HepG2 (cell line): ENCODE measurements around a stretch of chr5.

DNA sequence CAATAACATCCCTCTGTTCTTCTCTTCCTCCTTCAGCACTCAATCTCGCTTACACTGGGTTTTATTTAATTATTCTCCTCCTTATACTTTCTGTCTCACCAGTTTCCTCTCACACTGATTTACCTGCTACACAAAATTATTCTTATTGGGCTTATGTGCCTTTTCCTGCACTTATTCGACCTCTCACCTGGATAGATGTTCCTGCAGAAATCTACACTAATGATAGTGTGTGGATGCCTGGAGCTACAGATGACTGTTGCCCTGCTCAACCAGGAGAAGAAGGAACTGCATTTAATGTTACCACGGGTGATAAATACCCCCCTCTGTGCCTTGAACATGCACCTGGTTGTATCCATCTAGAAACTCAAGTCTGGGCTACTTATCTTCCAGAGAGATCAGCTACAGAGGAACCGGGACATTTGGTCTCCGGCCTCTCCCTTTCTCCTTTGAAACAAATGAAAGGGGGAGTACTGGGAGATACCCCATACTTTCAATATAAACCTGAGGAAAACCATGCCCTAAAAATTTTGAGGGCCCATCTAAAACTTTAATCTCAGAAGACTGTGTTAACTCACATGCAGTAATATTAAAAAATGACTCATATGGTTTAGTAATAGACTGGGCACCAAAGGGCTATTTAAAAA, 54.5 kb downstream of the SH3PXD2B start:
- RRBS, 2 experiments, result no CpG with 5 or more reads among the region's 5 CpGs
CAGE:
- cytosol, long polyA minus RNA, result no peak
- cytosol, long polyA plus RNA, result no peak
- long polyA plus RNA, result no peak
- nucleus, long polyA minus RNA, result no peak
- nucleus, long polyA plus RNA, result no peak

GRCh38 chr5:172425789-172426586, 28.3 kb downstream of the SH3PXD2B start:
- RRBS, 2 experiments, result no CpG with 5 or more reads among the region's 10 CpGs
CAGE:
- cytosol, long polyA minus RNA, result no peak
- cytosol, long polyA plus RNA, result no peak
- long polyA plus RNA, result no peak
- nucleus, long polyA minus RNA, result no peak
- nucleus, long polyA plus RNA, result no peak

- RRBS, 2 experiments, result no CpG with 5 or more reads among the region's 10 CpGs
CAGE:
- cytosol, long polyA minus RNA, result no peak
- cytosol, long polyA plus RNA, result no peak
- long polyA plus RNA, result no peak
- nucleus, long polyA minus RNA, result no peak
- nucleus, long polyA plus RNA, result no peak
Observed at GRCh38 chr5:172453199-172453711, 1.1 kb downstream of the SH3PXD2B start.

GRCh38 chr5:172509196-172509958, 55.1 kb upstream of the SH3PXD2B start:
- RRBS, 2 experiments, result no CpG with 5 or more reads among the region's 17 CpGs
CAGE:
- cytosol, long polyA minus RNA, result no peak
- cytosol, long polyA plus RNA, result no peak
- long polyA plus RNA, result no peak
- nucleus, long polyA minus RNA, result no peak
- nucleus, long polyA plus RNA, result no peak

DNA sequence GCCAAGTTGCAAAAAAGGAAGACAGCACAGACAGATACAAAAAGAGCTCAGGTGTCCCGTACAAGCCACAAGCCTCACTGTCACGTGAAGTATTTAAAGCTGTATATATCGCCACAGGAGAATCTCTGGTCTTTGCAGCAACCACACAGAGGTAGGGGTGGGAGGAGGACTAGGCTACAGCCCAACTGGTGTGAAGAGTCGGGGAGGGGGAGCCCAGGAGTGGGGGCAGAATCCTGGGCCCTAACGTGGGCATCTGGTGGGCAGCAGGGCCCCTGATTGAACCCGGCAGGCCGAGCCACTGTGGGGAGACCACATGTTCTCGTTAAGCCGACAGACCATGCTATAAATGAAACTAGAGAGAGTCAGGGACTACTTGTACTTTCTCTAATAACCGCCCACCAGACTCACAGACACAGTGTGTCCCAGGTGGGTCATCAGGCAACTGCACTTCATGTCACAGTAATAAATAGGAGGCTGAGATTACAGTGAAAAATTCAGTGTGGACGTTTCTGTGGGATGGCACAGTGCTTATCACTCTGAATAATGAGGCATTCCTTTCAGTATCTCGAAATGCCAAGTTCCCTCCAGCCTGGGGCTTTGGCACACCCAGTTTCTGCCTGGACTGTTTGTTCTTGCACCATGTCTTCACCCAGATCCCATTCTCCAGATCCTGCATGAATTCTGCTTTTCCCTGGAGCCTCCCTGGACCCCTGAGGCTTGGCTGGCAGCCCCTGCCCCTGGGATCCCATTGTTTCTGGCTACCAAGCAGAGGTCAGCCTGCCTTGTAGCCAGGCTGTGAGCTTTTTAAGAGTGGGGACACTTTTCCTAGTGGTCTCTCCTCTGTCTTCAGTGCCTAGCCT, 79.4 kb upstream of the SH3PXD2B start:
- RRBS, 2 experiments, result no CpG with 5 or more reads among the region's 12 CpGs
CAGE:
- cytosol, long polyA minus RNA, result no peak
- cytosol, long polyA plus RNA, result no peak
- long polyA plus RNA, result no peak
- nucleus, long polyA minus RNA, result no peak
- nucleus, long polyA plus RNA, result no peak

DNA sequence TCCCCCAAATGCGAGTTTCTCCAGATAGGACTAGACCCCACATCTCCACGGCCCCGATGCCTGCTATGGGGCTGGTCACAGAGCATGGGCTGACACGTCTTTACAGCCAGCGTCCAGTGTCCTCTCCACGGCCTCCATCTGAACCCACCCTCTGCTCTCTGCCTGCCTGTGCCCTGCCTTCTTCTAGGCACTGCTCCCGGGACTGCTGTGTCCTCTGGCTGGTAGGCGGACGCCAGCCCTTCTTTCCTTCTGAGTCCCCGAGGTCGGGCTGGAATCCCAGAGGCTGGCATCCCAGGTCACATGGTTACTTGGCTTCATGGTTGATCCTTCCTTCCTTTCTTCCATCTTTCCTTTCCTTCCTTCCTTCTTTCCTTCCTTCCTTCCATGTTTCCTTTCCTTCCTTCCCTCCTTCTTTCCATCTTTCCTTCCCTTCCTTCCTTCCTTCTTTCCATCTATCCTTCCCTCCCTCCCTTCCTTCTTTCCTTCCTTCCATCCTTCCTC, 67.0 kb upstream of the NEURL1B start:
- RRBS, 2 experiments, result no CpG with 5 or more reads among the region's 11 CpGs
CAGE:
- cytosol, long polyA minus RNA, result no peak
- cytosol, long polyA plus RNA, result no peak
- long polyA plus RNA, result no peak
- nucleus, long polyA minus RNA, result no peak
- nucleus, long polyA plus RNA, result no peak

GRCh38 chr5:172584728-172585074, 56.4 kb upstream of the NEURL1B start:
- RRBS, 2 experiments, result no CpG with 5 or more reads among the region's 7 CpGs
CAGE:
- cytosol, long polyA minus RNA, result no peak
- cytosol, long polyA plus RNA, result no peak
- long polyA plus RNA, result no peak
- nucleus, long polyA minus RNA, result no peak
- nucleus, long polyA plus RNA, result no peak

- RRBS, 2 experiments, result no CpG with 5 or more reads among the region's 6 CpGs
CAGE:
- cytosol, long polyA minus RNA, result no peak
- cytosol, long polyA plus RNA, result no peak
- long polyA plus RNA, result no peak
- nucleus, long polyA minus RNA, result no peak
- nucleus, long polyA plus RNA, result no peak
Observed at GRCh38 chr5:172585115-172585591, 55.9 kb upstream of the NEURL1B start.

GRCh38 chr5:172611971-172612568, 29.0 kb upstream of the NEURL1B start:
- RRBS, 2 experiments, result no CpG with 5 or more reads among the region's 9 CpGs
CAGE:
- cytosol, long polyA minus RNA, result no peak
- cytosol, long polyA plus RNA, result no peak
- long polyA plus RNA, result no peak
- nucleus, long polyA minus RNA, result no peak
- nucleus, long polyA plus RNA, result no peak

DNA sequence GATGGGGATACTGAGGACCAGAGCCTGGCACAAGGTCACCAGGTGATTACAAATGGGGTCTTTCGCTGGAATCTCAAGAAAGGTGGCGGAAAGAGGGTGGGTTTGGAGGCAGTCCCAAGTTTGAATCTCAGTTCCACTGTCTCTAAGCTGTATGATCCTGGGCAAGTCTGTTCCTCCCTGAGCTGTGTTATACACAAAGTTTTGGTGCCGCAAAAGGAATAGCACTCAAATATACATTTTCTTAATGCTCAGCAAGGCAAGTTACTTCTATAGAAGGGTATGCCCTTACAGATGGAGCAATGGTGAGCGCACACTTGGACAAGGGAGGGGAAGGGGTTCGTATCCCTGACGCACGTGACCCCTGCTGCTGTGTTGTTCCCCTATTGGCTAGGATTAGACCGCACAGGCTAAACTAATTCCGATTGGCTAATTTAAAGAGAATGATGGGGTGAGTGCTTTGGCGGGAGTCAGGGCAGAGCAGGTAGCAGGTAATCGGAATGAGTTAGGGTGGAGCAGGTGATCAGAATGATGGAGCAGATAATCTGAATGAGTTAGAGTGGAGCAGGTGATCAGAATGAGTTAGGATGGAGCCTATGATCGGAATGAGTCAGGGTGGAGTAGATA, 9.5 kb downstream of the NEURL1B start:
- RRBS, 2 experiments, result no CpG with 5 or more reads among the region's 12 CpGs
CAGE:
- cytosol, long polyA minus RNA, result no peak
- cytosol, long polyA plus RNA, result no peak
- long polyA plus RNA, result no peak
- nucleus, long polyA minus RNA, result no peak
- nucleus, long polyA plus RNA, result no peak

- RRBS, 2 experiments, result no CpG with 5 or more reads among the region's 10 CpGs
CAGE:
- cytosol, long polyA minus RNA, result no peak
- cytosol, long polyA plus RNA, result no peak
- long polyA plus RNA, result no peak
- nucleus, long polyA minus RNA, result no peak
- nucleus, long polyA plus RNA, result no peak
Observed at GRCh38 chr5:172658867-172659664, 18.0 kb downstream of the NEURL1B start.

DNA sequence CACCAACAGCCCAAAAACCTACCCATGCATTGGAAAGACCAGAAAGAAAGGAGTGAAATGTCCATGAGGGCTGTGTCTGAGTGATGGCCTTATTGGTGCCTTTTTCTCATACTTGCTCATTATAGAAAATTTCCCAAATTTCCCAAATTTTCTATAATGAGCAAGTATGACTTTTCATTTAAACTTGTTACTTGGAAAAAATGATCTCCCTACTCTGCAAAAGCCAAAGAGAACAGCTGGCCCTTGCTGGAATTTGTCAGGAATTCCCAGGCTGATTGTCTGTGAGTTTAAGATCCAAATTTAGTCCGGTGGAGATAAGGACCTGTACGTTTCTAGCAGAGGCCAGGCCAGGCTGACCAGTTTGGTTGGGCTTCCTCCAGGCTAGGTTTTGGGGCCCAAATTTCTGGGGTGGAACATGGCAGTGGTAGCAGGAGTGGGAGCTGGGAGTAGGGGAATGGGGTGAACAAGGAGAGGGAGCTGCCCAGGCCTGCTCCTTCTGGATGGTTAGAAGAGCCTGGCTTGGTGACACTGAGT, 51.9 kb downstream of the NEURL1B start:
- RRBS, 2 experiments, result no CpG with 5 or more reads among the region's 2 CpGs
CAGE:
- cytosol, long polyA minus RNA, result no peak
- cytosol, long polyA plus RNA, result no peak
- long polyA plus RNA, result no peak
- nucleus, long polyA minus RNA, result no peak
- nucleus, long polyA plus RNA, result no peak

- RRBS, 2 experiments, result no CpG with 5 or more reads among the region's 17 CpGs
CAGE:
- cytosol, long polyA minus RNA, result no peak
- cytosol, long polyA plus RNA, result no peak
- long polyA plus RNA, result no peak
- nucleus, long polyA minus RNA, result no peak
- nucleus, long polyA plus RNA, result no peak
Observed at GRCh38 chr5:172725092-172725627, 45.8 kb downstream of the DUSP1 start.

DNA sequence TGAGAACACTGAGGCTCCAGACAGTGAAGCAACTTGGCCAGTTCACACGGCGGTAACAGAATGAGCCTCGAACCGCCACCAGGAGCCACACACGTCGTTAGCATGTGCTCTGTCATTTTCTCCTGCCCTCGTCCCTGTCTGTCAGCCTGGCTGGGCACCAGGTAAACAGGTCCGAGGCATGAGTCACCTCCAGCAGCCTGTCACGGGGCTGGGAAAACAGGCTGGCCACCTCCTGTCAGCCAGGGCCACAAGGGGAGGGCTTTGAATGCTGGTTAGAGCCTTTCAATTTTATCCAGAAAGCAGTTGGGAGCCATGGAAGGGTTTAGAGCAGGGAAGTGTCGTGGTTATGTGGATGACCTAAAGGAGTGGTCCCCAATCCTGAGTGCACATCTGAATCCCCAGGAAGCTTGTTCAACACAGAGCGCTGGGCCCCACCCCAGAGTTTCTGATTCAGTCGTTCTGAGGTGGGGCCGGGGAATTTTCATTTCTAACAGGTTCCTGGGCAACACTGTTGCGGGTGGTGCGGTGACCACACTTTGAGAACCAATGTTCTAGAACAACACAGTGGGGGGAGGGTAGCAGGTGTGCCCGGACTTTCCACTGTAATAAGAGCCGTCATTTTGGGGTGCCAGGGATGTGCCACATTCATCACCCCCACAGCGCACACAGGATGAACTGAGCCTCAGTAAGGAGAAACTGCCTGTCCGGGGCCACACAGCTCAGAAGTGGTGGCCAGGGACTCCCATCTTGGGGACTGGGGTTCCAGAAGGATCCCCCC, 39.4 kb downstream of the DUSP1 start:
- RRBS, 2 experiments, result 34 to 88% methylated on average over 1 to 2 of the region's 19 CpGs
CAGE:
- cytosol, long polyA minus RNA, result no peak
- cytosol, long polyA plus RNA, result no peak
- long polyA plus RNA, result no peak
- nucleus, long polyA minus RNA, result no peak
- nucleus, long polyA plus RNA, result no peak

DNA sequence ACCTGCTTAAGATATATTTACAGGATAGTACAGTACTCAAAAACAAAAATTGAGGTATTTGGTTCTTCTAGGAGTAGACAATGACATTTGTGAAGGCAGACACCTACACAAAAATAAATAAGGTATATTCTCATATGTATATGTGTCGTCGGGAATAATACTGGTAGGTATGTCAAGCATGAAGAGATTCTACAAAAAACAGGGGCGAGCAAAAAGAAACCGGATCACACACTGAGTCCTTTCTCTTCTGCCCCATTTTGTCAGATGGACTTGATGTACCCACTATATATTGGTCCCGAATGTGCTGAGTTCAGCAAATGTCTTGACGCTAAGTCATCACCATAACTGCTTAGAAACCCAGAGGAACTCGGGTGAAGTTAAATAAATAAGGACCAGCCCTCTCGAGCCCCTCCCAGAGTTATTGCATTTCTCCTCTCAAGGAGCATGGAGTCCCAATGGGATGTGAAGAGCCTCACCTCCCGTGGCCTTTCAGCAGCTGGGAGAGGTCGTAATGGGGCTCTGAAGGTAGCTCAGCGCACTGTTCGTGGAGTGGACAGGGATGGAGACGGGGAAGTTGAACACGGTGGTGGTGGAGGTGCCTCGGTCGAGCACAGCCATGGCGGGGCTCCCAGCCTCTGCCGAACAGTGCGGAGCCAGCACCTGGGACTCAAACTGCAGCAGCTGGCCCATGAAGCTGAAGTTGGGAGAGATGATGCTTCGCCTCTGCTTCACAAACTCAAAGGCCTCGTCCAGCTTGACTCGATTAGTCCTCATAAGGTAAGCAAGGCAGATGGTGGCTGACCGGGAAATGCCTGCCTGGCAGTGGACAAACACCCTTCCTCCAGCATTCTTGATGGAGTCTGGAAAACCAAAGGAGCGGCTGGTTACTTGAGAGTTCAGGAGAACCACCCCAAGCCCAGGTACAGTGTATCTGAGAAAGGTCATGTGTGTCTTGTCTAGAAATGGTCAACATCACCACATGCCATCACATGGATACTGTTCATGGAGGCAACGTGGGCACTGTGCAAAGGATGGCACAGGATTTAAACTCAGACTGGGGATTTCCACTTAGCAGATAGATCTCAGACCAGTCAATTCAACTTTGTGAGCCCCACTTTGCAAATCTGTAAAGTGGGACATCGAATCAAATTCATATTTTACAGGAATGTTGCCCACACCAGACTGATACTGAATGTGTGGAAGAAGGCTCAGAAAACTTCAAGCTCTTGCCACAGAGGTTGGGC, 2.3 kb downstream of the DUSP1 start:
- RRBS, 2 experiments, result no CpG with 5 or more reads among the region's 26 CpGs
CAGE:
- cytosol, long polyA minus RNA, result no peak
- cytosol, long polyA plus RNA, result no peak
- long polyA plus RNA, result no peak
- nucleus, long polyA minus RNA, result no peak
- nucleus, long polyA plus RNA, result no peak

DNA sequence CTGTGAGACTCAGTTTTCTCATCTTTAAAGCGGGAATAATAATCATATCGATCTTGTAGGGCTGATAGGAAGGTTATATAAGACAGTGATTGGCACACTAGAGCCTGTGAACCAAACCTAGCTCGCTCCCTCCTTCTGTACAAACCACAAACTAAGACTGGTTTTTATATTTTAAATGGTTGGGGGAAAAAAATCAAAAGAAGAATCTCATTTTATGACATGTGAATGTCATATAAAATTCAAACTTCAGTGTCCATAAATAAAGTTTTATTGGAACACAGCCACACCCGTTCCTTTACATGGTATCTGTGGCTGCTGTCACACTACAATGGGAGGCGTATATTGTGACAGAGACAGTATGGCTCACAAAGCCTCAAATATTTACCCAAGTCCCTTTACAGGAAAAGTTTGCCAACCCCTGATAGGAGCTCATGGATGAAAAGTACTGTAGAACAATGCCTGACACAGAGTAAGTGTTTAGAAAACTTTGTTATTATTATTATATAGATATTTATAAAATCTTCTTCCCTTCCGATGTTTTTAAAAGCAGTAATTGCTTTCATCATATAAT, 5.2 kb upstream of the DUSP1 start:
- RRBS, 2 experiments, result no CpG with 5 or more reads among the region's 6 CpGs
CAGE:
- cytosol, long polyA minus RNA, result no peak
- cytosol, long polyA plus RNA, result no peak
- long polyA plus RNA, result no peak
- nucleus, long polyA minus RNA, result no peak
- nucleus, long polyA plus RNA, result no peak

- RRBS, 2 experiments, result no CpG with 5 or more reads among the region's 3 CpGs
CAGE:
- cytosol, long polyA minus RNA, result no peak
- cytosol, long polyA plus RNA, result no peak
- long polyA plus RNA, result no peak
- nucleus, long polyA minus RNA, result no peak
- nucleus, long polyA plus RNA, result no peak
Observed at GRCh38 chr5:172789622-172790088, 18.7 kb upstream of the DUSP1 start.

- RRBS, 2 experiments, result no CpG with 5 or more reads among the region's 18 CpGs
CAGE:
- cytosol, long polyA minus RNA, result no peak
- cytosol, long polyA plus RNA, result no peak
- long polyA plus RNA, result no peak
- nucleus, long polyA minus RNA, result no peak
- nucleus, long polyA plus RNA, result no peak
Observed at GRCh38 chr5:172833351-172834072, 539 bp upstream of the ERGIC1 start.

- RRBS, 2 experiments, result no CpG with 5 or more reads among the region's 1 CpG
CAGE:
- cytosol, long polyA minus RNA, result no peak
- cytosol, long polyA plus RNA, result no peak
- long polyA plus RNA, result no peak
- nucleus, long polyA minus RNA, result no peak
- nucleus, long polyA plus RNA, result no peak
Observed at GRCh38 chr5:172872627-172872874, 38.5 kb downstream of the ERGIC1 start.

DNA sequence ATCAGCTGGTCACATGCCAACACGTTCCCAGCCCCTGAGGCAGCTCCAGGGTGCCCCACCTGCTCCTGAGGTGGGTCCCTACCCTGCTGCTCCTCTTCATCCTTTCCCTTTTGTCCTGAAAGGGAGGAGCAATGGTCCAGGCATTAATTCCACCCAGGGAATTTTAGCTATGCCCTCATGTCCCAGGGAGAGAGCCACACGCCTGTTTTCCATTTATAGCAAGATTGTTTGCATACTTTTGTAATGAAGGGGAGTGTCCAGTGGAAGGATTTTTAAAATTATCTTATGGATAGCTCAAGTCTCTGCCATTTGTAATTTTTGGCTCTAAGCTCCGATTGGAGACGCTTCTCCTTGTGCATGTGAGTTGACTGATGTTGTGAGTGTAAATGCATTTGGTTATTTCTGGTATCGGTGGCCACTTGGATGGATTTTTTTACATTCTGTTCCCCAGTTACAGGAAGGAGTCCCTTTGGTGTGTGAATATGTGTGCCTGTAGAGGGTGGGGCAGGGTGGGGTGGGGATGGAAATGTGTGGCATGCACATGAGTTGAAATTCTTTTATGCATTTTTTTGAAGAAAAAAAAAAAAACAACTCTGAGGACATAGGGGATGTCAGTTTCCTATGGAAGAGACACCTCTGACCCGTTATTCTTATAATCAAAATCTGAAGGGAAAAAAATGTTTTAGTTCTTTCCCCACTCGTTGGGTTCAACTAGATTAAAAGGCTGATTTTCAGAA, 7.1 kb upstream of the RPL26L1 start:
- RRBS, 2 experiments, result no CpG with 5 or more reads among the region's 7 CpGs
CAGE:
- cytosol, long polyA minus RNA, result no peak
- cytosol, long polyA plus RNA, result start-site peak on the plus strand centred at position 332 of the sequence, 419 bp wide, 236 and 502 reads in 2 replicates
- long polyA plus RNA, result no peak
- nucleus, long polyA minus RNA, result no peak
- nucleus, long polyA plus RNA, result no peak